ENCODE data around the gene SIGLEC15.

DNA sequence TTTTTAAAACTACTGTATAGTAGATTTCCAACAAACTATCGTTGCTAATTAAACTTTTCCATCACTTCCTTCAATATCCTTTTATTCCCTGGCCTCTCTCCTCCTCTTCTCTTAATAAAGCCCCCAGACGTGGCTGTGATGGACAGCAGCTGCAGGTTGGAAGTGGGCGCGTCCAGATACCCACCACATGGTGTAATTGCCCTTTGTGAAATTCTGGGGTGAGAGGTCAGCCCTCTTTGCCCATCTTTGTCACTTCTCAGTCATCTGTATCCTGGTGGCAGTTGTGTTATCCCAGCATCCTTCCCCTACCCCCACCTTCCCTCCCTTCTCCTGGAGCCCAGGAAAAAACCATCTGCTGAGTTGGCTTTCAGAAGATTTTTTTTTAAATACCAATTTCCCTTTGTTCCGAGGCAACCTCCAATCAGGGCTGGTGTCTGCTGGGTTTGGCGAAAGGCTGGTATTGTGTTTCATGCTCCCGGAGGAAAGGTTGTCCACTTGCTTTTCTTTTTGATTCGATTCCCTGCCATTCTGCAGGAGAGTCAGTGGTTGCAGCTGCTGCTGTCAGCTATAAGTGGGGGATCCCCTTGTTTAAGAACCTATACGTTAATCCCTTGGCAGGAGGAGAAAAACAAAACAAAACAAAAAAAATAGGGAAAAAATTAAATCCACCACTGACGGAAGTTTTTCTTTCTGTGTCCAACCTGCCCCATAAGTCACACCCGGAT is 35.2 kb downstream of the SETBP1 start:
- PRO-cap, 2 experiments: no peak in any of the 2 experiments

- PRO-cap, 2 experiments: no peak in any of the 2 experiments
Measured at GRCh38 chr18:44728790-44729680, 48.3 kb downstream of the SETBP1 start.

DNA sequence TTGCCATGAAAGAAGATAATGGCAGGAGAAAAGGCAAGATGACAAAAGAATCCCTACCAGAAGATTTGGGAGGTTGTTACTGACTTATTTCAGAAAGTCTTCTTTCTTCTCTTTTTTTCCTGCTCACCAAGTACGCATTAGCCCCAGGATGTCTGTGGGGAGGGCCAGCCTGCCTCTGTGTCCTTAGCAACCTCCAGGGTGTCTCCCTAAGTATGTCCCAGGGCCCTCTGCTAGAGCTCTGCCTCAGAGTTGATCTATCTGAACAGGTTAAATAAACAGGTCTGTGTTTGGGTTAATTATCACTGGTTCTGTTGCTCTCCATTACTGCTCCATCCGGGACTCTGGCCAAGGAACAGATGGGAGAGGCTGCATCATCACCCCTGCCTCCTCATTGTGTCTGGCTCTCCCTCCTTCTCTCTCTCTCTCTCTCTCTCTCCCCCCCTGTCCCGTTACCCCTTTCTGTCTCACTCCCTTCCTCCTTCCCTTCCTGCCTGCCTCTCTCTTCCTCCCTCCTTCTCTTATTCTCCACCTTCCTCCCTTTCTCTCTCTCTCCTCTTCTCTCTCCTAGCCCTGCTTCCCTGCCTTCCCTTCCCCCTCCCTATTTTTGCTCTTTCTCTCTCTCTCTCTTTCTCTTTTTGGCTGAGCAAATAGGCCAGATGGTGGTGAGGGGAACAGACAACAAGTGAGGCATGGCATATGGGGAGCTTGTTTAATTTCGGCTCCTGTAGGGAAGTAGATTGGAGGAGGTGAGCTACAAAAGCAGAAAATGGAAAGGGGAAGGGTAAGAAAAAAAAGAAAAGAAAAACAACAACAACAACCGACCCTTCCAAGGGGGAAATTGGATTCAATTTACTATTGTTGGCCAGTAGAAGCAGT is 62.1 kb downstream of the SETBP1 start:
- PRO-cap, 2 experiments: no peak in any of the 2 experiments

DNA sequence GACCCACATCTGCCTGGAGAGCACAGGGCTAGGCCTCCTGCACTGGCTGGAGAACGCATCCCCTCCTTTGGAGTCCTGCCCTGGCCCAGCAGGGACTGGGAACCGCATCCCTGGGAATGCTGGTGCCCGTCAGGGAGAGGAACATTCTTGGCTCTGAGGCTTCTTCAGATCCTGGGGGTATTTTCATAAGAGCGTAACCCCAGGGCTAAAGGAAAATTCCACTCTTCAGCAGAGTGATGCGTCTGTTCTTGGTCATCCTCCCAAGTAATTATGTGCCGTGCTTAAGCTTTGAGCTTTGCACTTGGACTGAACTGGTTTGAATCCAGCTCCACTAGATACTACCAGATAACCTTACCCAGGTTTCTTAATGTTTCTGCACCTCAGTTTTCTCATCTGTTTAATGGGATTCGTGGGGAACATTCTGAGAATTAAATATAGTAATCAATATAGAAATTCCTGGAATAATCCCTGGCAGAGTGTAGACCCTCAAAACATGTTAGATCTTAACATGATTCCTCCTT is 91.7 kb downstream of the SETBP1 start:
- PRO-cap, 2 experiments: no peak in any of the 2 experiments

DNA sequence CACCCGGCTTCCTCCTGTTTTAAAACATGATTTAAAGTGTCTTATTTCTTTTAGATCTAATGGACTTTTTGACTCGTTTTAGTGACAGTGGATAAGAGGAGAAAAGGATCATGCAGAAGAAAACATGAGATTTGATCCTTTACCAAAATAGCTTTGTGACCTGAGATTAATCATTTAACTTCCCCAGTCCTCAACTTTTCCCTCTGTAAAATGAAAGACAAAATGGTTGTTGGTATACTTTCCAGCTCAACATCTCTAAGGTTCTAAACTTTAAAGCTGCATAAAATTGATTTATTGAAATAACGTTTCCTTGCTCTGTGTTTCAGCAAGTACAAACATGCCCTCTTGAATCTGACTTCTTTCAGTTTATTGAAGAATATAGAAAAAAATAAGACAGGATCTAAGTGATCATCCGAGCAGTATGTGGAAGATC is 108.4 kb downstream of the SETBP1 start:
- PRO-cap, 2 experiments: no peak in any of the 2 experiments

DNA sequence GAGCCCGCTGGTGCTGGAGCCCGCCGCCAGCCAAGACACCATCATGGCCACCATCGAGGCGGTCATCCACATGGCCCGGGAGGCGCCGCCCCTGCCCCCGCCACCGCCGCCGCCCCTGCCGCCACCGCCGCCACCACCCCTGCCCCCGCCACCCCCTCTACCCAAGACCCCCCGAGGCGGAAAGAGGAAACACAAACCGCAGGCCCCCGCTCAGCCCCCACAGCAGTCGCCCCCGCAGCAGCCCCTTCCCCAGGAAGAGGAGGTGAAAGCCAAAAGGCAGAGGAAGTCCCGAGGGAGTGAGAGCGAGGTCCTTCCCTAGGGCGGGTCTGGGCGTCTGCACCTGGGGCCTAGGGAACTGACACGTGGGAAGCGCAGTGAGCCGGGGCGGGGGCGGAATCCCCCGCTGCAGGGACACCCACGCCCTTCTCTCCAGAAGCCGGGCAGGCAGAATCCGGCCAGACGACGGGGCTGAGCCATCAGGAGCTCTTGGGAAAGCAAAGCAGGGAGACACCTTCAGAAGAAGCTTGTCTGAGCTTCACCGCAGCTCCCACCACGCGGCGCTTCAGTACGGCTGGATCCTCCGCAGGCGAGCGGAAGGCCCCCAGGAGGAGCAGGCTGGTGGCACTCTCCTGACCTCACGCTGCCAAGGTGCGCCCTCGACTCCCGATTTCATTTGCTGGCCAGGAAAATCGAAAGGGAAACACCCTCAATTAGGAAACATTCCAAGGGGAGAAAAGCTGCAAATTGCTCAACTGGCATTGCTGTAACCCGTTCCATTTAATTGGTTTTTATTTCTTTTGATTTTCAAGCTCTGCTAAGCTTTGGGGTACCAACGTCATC is 382.9 kb downstream of the SETBP1 start:
- PRO-cap, 2 experiments: no peak in any of the 2 experiments

DNA sequence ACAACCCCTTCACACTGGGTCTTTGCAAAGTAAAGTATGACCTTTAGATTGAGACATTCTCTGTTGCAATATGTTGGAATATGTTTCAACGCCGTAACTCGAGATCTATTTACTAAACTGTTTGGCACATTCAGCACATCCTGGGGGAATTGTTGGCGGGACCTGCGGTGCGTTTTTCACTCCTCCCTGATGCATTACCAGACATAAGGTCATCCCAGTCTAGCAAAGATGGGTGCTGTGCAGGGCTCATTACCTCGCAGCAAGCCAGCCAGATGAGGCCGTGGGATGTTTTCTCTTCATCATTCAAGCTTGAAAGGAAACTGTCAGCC is 290.5 kb upstream of the SLC14A2 start:
- PRO-cap, 2 experiments: no peak in any of the 2 experiments

DNA sequence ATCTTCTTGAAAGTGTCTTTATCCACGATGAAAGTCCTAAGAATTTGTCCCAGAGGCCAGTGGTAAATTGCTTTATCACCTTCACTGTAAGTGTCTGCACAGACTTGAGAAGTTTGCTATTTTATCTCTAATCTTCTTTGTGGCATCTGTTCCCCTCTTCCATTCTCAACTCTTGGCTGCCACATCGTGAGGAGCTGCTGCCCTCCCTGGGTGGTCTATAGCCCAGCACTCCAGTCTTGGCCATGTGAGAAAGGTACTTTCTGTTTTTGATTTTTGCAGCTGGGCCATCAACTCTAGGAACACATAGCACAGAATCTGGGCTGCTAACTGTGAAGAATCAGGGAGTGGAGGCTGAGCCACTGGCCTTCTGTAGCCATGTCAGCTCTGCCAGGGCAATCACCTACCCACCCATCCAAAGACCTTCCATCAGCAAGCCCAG is 45.5 kb downstream of the SLC14A2 start:
- PRO-cap, 2 experiments: no peak in any of the 2 experiments

DNA sequence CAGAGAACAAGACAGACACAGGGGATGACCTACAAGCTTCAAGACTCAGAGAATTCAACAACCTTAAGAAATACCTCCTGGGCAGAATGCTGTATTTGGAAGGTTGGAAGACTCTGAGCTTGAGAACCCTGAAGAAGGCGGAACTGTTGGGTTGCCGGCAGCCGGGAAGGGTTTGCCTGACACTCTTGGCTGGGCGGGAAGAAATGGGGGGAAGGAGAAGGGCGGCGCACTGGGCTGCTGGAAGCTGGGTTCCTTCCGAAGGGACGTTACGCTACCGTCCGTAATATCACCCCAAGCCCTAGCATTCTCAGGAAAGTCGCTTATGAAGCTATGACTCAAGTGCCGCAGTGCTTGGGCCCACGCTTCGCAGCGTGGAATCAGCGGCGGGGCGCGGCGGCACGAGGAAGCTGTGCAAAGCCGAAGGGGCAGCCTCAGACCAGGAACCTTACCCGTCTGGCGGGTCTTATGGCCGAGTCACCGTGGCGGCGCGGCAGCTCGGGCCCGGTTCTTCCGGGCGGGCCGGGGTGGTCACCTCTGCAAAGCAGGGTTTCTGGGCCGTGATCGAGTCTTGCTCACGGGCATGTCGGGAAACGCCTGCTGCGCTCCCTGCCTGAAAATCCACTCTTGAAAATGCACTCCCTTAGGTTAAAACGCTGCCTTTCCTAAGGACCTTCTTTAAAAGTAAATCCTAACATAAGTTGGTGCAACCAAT is 50.2 kb upstream of the SIGLEC15 start:
- PRO-cap, 2 experiments: no peak in any of the 2 experiments

DNA sequence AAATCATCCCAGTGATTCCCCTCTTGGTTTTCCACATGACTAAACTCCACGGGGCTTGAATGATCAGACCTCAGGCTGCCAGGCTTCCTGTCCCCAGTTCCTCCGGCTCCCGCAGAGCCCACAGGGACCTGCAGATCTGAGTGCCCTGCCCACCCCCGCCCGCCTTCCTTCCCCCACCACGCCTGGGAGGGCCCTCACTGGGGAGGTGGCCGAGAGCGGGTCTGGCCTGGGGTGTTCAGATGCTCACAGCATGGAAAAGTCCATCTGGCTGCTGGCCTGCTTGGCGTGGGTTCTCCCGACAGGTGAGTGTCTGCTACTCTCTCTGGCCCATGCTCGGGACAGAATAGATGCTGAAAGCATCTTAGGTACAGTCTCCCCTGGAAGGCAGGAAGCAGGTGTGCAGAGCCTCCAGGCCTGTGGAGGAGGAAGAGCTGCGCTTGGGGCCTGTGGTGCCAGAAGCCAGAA is at the start of gene SIGLEC15:
Gene SIGLEC15, plus strand, starts transcription at position 197 of the 465 bp plus-strand sequence.
- PRO-cap, 2 experiments: no peak in any of the 2 experiments

GRCh38 chr18:45849285-45849563 is 23.7 kb downstream of the SIGLEC15 start:
- PRO-cap, 2 experiments: no peak in any of the 2 experiments

GRCh38 chr18:46070240-46070552 is 1.9 kb downstream of the PSTPIP2 start:
- PRO-cap, 2 experiments: no peak in any of the 2 experiments

- PRO-cap, 2 experiments: no peak in any of the 2 experiments
Measured at GRCh38 chr18:46152245-46152732, 21.5 kb upstream of the C18orf25 start.

DNA sequence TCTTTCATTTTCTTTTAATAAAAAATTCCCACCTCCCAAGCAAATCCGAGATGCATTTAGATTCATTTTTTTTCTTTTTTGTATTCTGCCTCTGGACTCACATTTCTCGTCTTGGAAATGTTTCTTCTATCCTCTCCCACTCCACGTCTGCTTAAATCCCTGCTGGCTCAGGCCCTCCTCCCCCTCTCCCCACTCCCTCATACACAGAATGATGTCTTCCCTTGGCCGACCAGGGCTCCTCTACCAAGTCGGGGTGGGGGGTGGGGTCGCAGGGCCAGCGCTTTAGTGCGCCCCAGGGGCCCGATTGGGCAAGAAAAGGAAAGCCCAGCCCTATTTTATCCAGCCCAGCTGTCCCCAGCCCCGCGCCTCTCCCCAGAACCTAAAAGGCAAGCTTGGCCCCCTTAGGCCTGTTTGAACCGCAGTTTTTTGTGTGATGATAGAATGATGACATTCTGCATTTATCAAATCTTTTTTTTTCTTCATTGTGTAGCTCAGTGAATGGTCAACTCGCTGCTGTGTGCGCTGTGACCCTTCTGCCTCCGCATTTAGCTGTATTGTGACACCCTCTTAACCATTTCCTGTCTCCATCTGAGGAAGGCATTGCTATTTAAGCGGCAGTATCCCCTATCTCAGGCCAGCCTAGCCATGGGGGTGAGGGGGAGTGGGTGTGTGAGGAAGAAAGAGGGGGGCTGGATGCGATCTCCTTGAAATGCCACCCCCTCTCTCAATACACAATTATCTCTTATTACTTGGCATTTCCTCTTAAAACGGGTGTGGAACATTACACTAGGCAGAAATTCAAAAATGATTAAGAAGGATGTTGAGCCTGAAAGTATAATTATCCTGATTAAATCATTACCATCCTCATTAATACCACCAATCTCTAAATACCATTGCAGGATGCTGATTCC is 1.8 kb downstream of the RNF165 start:
- PRO-cap, 2 experiments: no peak in any of the 2 experiments

DNA sequence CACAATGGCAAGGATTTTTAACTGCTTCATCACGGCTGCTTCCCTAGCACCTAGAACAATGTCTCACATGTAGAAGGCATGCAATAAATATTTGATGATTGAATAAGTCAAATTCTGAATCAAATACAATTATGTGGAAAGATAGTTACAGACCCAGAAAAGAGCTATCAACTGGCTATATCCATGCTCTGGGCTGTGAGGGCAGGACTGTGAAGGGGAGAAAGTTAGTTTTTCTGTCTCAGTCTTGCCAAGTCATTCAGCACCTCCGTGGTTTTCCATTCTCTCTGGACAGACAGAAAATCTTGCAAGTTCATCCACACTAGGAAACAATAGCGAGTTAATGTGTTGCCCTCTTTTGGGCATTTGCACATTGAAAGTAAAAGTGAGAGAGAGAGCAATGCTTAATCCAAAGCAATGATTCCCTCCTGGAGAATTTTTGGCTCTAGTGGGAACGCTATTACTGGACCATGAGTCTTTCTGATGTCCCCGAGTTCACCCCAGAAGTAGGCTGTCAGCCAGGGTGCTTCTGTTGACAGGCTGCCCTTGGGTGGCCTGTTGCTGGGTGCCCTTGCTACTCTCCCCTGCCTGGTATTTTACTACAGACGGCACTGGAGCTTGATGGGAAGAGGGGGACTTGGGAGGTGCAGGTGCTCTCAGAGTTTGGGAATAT is 84.9 kb downstream of the RNF165 start:
- PRO-cap, 2 experiments: no peak in any of the 2 experiments

- PRO-cap, 2 experiments: no peak in any of the 2 experiments
Measured at GRCh38 chr18:47022953-47023313, 12.5 kb downstream of the ELOA2 start.

DNA sequence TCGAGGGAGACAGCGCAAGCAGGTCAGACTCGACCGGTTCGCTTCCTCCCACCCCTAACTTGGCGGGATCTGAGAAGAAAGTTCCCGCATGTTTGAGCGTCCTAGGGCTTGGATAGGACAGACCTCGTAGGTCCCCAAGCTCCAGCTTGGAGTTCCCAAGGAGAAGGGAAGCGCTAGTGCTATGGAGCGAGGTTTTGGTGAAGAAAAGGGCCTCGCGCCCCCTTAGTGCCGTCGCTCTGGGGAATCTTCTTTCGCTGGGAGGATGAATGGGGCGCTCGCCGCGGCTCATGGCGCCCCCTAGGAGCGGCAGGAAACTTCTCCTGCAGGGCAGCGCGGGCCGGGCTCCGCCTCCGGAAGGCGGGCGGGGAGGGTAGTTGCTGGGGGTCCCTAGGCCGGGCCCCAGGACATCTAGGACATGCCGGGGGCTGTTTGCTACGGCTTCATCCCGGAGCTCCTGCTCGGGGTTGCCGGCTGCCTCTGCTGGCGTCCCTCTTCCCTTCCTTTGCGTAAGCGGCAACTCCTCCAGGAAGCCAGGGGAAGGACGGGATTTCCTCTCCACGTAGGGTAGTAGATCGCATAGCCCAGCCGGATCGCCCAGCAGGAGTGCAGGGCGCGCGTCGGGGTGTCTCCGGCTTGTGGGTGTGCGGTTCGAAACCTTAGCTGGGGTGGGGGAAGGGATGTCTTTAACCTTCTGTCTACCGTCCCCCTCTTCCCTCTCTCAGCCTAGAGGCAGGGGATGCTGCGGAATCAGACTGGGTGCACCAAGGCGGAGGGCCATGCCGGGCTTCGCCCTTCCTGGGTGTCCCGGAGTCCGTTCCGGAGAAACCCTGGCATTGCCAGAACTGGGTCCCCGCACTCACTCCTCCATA is 11.9 kb upstream of the SKOR2 start:
- PRO-cap, 2 experiments: no peak in any of the 2 experiments

DNA sequence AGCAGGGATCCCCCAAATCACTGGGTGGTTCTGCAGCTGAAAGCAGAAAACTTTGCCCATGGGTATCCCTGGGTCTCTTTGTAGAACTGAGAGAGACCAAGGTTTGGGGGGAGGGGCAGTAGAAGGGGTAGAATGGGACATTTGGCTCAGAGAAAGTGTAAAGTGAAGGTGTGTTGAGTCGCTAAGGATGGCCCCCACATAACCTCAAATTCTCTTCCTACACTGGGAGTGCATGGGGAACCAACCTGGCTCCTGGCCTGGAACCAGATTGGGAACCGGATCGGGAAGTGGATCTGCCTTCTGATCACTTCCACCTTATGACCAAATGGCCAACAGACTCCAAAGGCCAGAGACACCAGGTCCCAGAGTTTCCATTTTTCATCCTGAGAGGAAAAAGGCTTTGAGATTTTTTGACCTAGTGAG is 171.6 kb upstream of the SKOR2 start:
- PRO-cap, 2 experiments: no peak in any of the 2 experiments

- PRO-cap, 2 experiments: no peak in any of the 2 experiments
Measured at GRCh38 chr18:47710339-47710730, 220.1 kb downstream of the SMAD2 start.

- PRO-cap, 2 experiments: no peak in any of the 2 experiments
Measured at GRCh38 chr18:47896688-47897085, 33.8 kb downstream of the SMAD2 start.

Measured in Colon Carcinoma Metastatic in the Brain (tissue), 2 donors.